Camera-type eye (tissue), 1 donor: ENCODE data around the gene TMEM14B.

DNA sequence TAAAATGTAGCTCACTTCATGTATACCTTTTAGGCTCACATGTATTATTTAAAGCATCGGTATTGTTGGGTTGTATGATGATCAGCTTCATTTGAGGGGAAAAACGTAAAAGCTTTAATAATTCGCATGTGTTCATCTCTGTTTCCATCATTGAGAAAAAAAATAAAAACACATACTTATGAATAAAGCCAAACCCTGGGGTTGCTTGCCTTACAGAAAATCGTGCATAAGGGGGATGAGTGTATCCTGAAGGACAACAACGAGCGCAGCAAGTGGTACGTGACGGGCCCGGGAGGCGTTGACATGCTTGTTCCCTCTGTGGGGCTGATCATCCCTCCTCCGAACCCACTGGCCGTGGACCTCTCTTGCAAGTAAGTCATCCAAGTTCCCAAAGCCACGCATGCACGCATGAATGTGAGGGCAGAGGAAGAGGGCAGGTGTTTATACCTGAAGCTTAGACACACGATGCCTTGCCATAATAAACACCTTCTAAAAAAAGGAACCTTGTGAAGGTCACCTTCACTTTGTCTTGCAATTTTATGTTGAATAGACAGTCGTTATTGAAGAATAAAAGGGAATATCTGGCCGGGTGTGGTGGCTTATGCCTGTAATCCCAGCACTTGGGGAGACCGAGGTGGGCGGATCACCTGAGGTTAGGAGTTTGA, 20.9 kb upstream of the SNRNP48 start:
- RAMPAGE, long total RNA, result no peak

GRCh38 chr6:7579026-7579791, 10.8 kb upstream of the SNRNP48 start:
- RAMPAGE, long total RNA, result no peak

- RAMPAGE, long total RNA, result no peak
Measured at GRCh38 chr6:7617809-7618099, 27.8 kb downstream of the SNRNP48 start.

DNA sequence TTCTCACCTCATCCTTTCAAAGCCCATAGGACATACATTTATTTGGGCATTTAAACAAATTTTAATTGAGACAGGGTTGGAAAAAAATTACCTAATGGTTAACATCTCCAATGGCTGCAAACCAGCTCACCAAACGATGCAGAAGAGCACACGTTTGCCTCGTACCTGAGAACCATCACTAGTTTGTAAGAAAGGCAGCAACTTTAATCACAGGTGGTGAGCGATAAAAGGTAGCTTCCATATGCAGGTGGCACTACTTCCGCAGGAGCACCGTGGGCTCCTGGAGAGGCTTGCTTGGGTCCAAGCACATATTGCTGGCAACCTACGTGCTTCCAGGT, 31.2 kb downstream of the TXNDC5 start:
- RAMPAGE, long total RNA, result no peak

DNA sequence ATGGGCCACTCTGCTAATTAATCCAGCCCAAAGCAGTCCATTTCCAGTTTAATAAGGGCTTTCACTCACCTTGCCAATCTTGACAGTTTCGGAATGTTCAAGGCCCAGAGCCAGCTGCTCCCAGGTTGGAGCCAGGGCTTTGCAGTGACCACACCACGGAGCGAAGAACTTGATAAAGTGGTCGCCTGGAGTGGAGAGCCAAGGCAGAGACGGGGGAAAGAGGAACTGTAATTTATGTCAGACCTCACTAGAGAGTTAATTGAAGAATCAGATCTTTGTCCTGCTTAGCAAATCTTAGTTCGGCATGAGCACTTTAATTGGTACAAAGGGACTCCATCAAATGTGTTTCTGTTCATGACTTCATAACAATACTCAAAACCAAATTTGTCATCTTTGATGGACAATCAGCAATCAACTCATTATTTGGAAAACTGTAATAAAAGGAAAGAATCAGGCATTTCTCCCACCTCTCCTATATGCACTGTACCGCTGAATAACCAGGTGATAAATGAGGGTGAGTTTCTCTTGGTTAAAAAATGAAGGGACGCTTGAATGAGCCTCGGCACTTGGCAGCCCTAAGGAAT, 18.9 kb downstream of the TXNDC5 start:
- RAMPAGE, long total RNA, result no peak

DNA sequence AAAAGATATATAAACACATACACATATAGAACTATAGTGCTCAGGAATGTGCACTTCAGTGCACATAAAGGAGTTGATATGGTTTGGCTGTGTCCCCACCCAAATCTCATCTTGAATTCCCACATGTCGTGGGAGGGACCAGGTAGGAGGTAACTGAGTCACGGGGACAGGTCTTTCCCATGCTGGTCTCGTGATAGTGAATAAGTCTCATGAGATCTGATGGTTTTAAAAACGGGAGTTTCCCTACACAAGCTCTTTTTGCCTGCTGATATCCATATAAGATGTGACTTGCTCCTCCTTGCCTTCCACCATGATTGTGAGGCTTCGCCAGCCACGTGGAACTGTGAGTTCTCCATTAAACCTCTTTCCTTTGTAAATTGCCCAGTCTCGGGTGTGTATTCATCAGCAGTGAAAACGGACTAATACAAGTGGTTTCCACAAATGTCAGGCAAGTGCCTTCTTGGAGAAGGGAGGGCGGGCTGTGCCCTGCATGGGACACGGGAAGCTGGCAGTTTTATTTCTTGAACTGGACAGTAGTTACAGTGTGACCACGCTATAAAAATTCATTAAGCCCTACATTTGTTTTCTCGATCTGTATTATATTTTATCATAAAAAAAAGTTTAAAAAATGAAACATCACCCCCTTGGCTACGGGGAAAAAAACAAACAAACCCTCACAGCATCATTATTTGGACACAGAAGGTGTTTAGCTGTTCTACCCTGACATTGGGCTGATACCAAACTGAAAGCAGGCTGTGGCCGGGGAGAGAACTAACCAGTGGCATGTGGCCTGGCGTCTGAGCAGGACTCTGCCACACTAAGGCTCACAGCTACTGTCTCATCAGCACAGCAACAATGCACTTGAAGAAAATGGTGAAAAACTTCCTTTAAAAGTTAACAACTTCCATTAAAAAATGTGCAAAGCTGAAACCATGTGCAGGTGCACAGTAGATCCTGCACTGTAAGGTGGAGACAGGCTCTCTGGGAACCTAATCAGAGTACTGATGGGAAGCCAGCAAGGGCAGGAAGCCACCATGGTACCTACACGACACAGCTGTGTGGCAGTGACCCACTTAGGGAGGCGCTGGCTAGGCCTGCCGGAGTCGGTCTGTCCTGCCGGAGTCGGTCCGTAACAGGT, 17.8 kb downstream of the TXNDC5 start:
- RAMPAGE, long total RNA, result no peak

GRCh38 chr6:7975622-7976208, 65.1 kb upstream of the TXNDC5 start:
- RAMPAGE, long total RNA, result no peak

DNA sequence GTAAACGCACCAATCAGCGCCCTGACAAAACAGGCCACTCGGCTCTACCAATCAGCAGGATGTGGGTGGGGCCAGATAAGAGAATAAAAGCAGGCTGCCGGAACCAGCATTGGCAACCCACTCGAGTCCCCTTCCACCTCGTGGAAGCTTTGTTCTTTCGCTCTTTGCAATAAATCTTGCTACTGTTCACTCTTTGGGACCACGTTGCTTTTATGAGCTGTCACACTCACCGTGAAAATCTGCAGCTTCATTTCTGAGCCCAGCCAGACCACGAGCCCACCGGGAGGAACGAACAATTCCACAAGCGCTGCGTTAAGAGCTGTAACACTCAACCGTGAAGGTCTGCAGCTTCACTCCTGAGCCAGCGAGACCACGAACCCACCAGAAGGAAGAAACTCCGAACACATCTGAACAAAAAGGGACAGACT, 231.8 kb upstream of the SLC35B3 start:
- RAMPAGE, long total RNA, result no peak

DNA sequence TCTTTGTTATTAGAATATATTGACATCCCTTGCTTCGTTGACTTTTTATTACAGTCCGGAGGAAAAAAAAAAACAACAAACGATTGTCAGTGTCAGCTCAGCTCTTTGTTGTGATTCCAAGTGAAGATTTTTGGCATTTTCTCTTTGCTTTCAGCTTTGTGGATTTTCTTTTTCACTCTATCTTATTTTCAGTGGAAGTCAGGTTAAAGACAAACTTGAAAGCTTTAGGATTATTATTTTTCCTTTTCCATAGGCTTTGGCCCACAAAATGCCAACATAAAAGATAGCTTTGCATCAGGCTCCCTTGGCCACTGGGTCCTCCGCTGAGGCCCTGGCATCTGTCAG, 817.2 kb upstream of the SLC35B3 start:
- RAMPAGE, long total RNA, result no peak

DNA sequence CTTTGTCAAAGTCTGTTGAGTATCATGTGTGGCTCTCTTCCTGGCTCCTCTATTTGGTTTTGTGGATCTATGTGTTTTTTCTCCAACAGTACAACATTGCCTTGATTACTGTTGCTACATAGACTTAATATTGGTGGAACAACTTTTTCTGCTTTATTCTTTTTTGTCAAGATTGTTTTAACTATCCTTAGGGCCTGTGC, 950.0 kb upstream of the SLC35B3 start:
- RAMPAGE, long total RNA, result no peak

DNA sequence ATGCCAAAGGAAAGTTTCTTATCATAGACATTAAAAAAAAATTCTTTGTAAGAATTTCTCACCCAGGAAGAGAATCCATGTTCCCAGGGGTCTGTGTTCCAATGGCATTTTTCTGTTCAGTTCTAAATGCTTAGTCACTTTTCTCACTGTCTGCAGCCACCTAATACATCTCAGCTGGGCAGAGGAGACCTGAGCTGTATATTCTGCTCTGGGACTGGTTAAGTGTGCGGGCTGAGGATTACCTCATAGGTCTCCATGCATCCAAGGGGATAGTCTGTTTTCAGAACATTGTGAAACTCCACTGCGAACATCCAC, 947.2 kb downstream of the TFAP2A start:
- RAMPAGE, long total RNA, result no peak

DNA sequence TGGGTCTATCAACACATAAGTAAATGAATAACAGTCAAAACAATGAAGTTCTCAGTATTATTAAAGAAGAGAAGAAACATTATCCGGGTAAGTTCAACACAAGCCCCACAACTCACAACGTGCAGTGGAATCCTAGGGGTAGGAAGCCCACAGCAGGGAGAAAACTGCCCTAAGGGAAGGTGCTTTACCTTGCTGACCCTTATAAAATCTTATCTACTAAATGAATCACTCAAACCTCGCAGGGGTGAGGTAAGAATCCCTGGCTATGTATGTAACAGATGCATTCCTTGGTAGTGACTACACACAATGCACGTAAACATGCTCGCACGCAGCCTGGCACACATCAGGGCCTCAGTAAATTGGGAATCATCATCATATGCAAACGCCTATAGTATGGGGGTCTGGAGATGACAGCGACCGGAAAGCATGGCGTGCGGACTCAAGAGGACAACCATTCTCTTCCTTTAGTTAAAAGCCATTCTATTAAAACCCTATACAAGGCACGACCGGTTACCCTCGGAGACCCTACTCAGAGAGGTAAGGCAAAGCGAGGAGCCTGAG, 11.3 kb downstream of the TFAP2A start:
- RAMPAGE, long total RNA, result no peak

- RAMPAGE, long total RNA, result no peak
Measured at GRCh38 chr6:10411398-10411912, 3.4 kb downstream of the TFAP2A start.

DNA sequence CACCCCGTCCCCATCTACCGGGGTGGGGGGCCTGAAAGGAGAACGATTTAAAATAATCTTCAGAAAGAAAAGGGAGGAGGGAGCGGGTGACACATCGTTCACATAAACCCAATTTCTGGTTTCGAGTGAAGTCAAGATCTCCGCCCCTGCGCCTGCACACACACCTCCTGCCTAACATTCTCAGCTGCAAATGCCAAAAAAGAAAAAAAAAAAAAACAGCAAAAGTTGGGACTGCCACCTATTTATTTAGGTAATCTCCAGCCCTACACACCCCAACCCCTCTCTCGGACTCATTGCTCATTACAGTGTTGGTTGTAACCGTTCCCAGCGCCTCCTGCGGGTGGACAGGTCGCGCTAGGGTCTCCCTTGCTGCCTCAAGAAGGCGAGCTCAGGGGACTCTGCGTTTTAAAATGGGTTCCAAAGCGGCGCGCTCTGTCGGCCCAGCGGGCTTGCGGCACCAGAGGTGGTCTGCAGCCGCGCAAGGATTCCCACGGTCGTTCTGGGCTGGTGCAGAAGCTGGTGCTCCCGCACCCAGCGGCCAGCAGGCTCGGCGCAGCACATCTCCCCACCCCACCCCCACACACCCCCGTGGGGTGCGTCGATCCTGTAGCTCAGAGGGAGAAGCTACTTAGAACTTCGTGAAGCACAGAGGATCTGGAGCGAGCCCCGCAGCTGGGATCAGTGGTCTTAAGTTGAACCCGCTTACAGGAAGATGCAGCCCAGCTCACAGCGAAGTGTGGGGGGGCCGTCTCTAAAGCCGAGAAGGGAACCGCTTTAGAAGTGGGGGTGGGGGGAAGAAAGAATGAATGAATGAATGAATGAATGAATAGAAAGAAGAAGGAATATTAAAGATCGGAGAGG, 979 bp downstream of the TFAP2A start:
- RAMPAGE, long total RNA, result no peak

GRCh38 chr6:10417557-10418043, 2.7 kb upstream of the TFAP2A start:
- RAMPAGE, long total RNA, result no peak

DNA sequence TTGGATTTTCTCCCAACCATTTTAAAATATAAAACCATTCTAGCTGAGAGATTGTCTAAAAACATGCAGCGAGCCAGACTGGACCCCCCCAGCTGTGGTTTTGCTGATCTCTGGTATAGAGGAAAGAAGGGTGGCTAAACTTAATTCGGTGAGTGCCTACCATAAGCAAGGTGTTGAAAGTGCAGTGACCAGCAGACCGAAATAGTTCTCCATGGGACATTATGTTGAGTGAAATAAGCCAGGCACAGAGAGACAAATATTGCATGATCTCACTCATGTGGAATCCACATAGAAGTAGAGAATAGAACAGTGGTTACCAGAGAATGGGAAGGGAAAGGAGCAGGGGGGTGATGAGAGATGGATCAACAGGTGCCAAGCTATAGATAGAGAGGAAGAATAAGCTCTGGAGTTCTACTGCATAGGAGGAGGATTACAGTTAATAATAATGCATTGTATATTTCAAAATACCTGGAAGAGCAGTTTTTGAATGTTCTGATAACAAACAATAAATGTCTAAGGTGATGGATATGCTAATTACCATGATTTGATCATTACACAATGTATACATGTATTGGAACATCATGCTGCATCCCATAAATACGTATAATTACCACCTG, 9.6 kb upstream of the GCNT2 start:
- RAMPAGE, long total RNA, result no peak

- RAMPAGE, long total RNA, result no peak
Measured at GRCh38 chr6:10576178-10576826, 55.2 kb downstream of the GCNT2 start.

GRCh38 chr6:10747243-10747939, at the start of gene TMEM14B:
TSS of gene TMEM14B (plus strand) at chr6:10747805.
- RAMPAGE, long total RNA, result start-site peak on the plus strand at chr6:10747787-10747836, 134 reads

DNA sequence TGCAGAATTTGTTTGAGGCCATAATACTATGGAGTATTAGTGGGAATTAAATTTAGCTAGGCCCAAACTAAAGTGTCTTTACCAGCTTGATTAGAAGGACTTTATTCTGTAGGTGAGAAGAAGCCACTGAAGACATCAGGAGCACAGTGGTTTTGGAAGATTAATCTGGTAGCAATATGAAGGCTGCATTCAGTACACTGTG, 68.3 kb downstream of the ELOVL2 start:
- RAMPAGE, long total RNA, result no peak

- RAMPAGE, long total RNA, result no peak
Measured at GRCh38 chr6:11065376-11065997, 21.4 kb upstream of the ELOVL2 start.